Heart right ventricle (tissue), 2 donors: ENCODE data around the gene SRI.

- PRO-cap, 2 experiments, result no peak in any of the 2 experiments
Measured at GRCh38 chr7:77653592-77654125, 42.6 kb upstream of the RSBN1L start.

DNA sequence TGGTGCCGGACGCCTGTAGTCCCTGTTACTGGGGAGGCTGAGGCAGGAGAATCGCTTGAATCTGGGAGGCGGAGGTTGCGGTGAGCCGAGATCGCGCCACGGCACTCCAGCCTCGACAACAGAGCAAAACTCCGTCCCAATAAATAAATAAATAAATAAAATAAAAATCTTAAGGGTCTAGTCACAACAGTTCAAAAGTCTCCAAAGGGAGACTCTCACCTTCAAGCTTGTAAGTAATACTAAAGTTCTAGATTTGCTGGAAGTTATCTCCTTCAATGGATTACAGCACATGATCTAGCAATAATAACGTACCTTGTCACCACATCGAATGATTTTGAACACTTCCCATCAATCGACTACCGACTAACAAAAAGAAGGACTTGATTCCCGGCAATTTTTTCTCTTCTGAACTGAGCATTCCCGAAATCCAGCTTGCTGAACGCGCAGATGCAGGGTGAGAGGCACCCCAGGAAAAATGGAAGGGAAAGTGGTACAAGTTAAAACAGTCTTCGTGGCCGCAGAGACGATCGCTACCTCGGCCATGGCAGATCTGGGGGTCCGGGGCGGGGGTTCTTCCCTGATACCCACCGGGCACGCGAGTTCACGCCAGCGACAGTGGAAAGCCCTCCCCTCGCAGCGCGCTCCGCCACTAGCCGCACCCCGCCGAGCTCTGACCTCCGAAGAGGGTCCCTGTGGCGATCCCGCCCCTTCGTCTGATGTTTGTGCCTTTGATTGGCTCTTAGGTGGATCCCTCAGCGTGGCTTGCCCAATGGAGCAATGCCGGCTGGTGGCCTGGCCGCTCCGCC lies 472 bp upstream of the RSBN1L start:
- PRO-cap, 2 experiments, result peak in 2 of 2 experiments; most common minus-strand start position 651 of the sequence (in 1)

- PRO-cap, 2 experiments, result no peak in any of the 2 experiments
Measured at GRCh38 chr7:77766299-77766889, 31.8 kb downstream of the TMEM60 start.

GRCh38 chr7:77788529-77789230 lies 9.6 kb downstream of the TMEM60 start:
- PRO-cap, 2 experiments, result no peak in any of the 2 experiments

DNA sequence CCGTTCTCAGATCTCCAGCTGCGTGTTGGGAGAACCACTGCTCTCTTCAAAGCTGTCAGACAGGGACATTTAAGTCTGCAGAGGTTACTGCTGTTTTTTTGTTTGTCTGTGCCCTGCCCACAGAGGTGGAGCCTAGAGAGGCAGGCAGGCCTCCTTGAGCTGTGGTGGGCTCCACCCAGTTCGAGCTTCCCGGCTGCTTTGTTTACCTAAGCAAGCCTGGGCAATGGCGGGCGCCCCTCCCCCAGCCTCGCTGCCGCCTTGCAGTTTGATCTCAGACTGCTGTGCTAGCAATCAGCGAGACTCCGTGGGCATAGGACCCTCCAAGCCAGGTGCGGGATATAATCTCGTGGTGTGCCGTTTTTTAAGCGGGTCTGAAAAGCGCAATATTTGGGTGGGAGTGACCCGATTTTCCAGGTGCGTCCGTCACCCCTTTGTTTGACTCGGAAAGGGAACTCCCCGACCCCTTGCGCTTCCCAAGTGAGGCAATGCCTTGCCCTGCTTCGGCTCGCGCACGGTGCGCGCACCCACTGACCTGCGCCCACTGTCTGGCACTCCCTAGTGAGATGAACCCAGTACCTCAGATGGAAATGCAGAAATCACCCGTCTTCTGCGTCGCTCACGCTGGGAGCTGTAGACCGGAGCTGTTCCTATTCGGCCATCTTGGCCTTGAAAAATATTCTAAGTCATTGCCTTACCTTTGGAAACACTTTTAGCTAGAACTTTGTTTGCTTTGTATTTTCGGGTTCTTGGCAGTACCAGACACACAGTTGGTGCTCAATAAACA lies 218.1 kb downstream of the MAGI2 start:
- PRO-cap, 2 experiments, result no peak in any of the 2 experiments

DNA sequence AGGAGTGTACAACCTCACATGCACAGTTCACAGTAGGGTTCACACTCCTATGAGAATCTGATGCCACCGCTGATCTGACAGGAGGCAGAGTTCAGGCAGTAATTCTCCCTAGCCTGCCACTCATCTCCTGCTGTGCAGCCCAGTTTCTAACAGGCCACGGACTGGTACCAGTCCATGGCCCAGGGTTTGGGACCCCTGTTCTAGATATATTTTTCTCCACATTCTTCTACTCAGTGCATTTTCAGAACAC lies 119.0 kb downstream of the GNAT3 start:
- PRO-cap, 2 experiments, result no peak in any of the 2 experiments

DNA sequence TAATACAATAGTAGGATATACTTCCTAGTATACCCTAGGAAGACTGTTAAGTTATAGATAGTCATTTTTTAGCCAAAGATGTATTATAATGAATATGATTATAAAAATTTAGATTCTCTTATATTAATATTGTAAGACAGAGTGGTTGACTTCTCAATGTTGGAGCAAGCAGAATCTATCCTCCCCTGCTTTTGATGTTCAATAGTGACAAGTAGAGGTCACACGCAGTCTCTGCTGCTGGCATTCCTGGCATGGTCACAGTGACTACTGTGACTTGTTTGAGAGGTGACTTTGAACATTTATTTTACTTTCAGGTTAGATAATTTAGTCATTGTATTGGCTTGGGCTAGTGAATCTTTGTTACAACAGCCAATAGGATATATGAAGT lies 13.7 kb upstream of the CD36 start:
- PRO-cap, 2 experiments, result no peak in any of the 2 experiments

DNA sequence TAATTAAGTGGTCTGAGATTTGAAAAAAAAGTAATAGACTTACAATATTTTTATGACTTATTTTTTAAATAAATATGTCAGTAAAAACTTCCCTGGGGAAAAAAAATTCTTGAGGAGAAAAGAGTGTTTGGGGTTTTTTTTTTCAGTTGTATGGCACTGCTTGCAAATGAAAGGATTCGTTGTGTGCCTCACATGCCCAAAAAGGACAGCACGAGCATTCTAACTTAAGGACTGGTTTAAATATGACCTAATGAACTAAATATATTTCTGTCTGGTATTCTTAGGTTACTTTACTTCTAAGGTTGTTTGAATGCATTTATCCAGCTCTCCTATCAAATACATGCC lies 1.0 kb upstream of the CD36 start:
- PRO-cap, 2 experiments, result peak in 1 of 2 experiments; most common plus-strand start position 293 of the sequence (in 1); most common minus-strand start position 185 of the sequence (in 1)

DNA sequence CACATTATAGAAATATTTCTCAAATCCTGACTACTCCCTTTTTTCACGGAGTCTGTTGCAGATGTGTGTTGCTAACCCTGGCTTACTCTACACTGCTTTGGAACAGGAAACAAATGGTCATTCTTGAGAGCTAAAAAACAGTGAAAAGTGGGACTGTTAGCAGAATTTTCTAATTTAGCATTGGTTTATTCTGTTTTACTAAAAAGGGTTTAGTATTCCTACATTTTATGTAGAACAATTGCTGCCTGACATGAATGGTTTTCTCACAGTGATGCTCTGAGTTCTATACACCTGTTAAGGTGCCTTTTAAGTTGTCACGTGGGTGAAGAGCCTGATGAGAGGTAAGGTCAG lies 123.4 kb downstream of the SEMA3C start:
- PRO-cap, 2 experiments, result no peak in any of the 2 experiments

DNA sequence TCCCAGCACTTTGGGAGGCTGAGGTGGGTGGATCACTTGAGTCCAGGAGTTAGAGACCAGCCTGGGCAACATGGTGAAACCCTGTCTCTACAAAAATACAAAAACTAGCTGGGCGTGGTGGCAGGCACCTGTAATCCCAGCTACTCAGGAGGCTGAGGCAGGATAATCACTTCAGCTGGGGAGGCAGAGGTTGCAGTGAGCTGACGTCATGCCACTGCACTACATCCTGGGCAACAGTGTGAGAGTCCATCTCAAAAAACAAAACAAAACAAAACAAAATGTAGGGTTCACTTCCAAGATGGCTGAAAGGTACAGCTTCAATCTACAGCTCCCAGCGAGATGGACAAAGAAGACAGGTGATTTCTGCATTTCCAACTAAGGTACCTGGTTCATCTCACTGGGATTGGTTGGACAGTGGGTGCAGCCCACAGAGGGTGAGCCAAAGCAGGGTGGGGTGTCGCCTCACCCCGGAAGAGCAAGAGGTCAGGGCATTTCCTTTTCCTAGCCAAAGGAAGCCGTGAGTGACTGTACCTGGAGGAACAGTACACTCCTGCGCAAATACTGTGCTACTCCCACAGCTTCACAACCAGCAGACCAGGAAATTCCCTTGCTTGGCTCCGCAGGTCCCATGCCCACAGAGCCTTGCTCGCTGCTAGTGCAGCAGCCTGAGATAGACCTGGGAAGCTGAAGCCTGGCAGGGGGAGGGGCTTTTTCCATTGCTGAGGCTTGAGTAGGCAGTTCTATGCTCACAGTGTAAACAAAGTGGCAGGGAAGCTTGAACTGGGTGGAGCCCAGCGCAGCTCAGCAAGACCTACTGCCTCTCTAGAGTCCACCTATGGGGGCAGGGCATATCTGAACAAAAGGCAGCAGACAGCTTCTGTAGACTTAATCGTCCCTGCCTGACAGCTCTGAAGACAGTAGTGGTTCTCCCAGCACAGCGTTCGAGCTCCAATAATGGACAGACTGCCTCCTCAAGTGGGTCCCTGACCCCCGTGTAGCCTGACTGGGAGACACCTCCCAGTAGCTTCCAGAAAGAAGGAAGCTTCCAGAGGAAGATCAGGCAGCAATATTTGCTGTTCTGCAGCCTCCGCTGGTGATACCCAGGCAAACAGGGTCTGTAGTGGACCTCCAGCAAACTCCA lies 291.3 kb downstream of the HGF start:
- PRO-cap, 2 experiments, result no peak in any of the 2 experiments

GRCh38 chr7:83987940-83988283 lies 206.7 kb downstream of the SEMA3A start:
- PRO-cap, 2 experiments, result no peak in any of the 2 experiments

DNA sequence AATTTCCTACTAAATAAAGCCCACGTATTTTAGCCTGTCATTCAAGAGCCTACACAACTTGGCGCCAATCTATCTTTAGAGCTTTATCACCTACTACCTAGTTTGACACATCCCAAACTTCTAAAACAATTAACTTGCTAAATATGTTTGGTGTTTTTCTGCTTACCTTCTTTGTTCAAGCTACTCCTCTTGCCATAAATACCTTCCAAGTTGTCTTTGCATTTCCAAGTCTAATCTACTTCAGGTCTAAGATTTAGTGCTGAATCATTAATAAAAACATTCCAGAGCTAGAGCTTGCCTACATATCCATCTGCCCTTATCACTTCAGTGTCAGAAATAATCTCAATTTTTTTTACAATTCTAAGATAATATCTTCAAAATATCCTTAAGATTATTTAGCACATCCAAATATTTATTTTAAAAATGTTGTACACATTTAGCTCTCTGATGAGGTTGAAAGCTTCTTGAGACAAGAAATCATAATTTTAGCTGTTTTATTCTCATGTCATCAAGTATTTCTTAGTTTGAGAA lies 466.4 kb downstream of the SEMA3D start:
- PRO-cap, 2 experiments, result no peak in any of the 2 experiments

DNA sequence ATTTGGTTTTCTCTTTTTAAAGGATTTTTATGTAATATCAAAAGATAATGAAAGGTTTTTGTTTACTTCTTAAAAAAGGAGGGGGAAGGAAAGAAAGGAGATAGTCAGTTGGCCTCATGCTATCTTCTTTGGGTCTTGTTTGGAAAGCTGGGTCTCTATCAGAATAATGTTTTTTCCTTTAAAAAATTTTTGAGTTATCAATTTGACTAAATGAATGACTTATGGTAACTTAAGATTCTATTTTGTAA lies 242.2 kb downstream of the SEMA3D start:
- PRO-cap, 2 experiments, result no peak in any of the 2 experiments

DNA sequence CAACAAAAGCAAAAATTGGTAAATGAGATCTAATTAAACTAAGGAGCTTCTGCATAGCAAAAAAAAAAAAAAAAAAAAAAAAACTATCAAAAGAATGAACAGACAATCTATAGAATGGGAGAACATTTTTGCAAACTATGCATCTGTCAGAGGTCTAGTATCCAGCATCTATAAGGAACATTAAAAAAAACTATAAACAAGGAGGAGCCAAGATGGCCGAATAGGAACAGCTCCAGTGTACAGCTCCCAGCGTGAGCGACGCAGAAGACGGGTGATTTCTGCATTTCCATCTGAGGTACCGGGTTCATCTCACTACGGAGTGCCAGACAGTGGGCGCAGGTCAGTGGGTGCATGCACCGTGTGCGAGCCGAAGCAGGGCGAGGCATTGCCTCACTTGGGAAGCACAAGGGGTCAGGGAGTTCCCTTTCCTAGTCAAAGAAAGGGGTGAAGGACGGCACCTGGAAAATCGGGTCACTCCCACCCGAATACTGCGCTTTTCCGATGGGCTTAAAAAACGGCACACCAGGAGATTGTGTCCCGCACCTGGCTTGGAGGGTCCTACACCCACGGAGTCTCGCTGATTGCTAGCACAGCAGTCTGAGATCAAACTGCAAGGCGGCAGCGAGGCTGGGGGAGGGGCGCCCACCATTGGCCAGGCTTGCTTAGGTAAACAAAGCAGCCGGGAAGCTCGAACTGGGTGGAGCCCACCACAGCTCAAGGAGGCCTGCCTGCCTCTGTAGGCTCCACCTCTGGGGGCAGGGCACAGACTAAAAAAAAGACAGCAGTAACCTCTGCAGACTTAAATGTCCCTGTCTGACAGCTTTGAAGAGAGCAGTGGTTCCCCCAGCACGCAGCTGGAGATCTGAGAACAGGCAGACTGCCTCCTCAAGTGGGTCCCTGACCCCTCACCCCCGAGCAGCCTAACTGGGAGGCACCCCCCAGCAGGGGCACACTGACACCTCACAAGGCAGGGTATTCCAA lies 303.4 kb upstream of the GRM3 start:
- PRO-cap, 2 experiments, result no peak in any of the 2 experiments

DNA sequence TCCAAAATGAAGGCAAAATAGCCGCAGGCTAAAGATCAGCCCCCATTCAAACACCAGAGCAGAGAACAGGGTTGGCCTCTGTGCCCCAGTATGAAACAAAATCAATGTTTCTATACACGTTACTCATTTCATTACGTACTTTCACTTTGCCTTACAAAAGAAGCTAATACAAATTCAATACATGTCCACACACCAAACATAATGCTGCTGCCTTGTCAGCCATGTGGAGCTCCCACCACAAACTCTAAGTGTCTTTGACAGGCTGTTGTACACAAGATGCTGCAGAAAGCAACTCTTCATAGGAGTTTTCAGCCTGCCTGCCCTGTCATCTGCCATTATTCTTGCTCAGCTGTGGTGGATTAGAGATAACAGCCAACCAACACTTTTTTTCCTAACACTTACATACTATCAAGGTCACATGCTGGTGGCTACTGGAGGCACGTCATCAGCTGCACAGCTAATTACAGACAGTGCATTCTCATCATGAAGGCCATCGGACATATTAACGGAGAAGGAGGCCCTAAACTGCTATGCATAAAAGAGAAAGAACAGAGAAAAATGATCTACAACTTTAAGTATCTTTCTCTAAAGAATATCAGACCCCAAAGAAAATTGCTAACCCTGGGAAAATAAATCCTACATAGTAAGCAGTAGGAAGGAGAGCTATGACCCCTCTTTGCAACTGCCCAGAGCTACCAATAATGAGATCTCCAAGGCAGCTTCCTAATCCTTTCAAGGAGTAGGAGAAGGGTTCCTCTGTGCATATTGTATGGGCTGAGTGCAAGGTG lies 55.0 kb downstream of the ELAPOR2 start:
- PRO-cap, 2 experiments, result no peak in any of the 2 experiments

- PRO-cap, 2 experiments, result peak in 1 of 2 experiments; most common minus-strand start chr7:87152129 (in 1)
Measured at GRCh38 chr7:87151825-87152202, 439 bp upstream of the DMTF1 start.

DNA sequence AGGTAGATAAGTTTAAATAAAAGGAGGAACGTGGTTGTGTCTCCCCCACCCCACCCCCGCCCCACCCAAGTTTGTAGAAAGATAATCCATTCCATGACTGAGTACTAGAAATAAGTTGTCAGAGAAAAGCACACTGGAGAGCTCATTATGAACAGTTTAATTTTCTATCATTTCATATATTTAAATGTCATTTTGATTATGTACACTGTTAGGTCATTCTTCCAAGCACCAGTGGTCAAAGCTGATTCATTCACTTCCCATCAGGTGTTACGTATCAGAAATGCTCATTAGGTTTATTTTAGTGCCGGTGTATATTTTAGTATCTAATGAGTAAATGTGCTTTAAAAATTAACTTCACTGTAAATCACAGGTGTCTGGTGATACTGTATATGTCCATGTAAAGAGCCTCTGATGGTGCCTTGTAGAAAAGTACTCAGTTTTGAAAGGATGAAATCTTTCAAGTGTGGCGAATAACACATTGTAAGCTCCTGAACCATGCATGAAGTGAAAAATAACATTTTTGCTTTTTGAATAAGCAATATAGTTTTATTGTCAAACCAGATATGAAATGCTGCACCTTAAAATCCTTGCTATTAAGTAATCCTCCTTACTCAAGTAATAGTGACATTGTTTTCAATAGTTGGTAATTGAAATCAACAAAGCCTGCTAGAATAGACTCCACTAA lies 3.6 kb downstream of the DMTF1 start:
- PRO-cap, 2 experiments, result no peak in any of the 2 experiments

DNA sequence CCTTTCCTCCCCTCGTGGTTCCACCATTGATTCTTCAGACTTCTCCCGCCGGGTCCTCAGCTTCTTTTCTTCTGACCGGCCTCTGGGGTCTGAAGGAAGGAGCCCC lies 375 bp downstream of the DBF4 start:
- PRO-cap, 2 experiments, result peak in 1 of 2 experiments; most common plus-strand start position 26 of the sequence (in 1)

- PRO-cap, 2 experiments, result no peak in any of the 2 experiments
Measured at GRCh38 chr7:88200713-88201435, 19.0 kb downstream of the SRI start.

DNA sequence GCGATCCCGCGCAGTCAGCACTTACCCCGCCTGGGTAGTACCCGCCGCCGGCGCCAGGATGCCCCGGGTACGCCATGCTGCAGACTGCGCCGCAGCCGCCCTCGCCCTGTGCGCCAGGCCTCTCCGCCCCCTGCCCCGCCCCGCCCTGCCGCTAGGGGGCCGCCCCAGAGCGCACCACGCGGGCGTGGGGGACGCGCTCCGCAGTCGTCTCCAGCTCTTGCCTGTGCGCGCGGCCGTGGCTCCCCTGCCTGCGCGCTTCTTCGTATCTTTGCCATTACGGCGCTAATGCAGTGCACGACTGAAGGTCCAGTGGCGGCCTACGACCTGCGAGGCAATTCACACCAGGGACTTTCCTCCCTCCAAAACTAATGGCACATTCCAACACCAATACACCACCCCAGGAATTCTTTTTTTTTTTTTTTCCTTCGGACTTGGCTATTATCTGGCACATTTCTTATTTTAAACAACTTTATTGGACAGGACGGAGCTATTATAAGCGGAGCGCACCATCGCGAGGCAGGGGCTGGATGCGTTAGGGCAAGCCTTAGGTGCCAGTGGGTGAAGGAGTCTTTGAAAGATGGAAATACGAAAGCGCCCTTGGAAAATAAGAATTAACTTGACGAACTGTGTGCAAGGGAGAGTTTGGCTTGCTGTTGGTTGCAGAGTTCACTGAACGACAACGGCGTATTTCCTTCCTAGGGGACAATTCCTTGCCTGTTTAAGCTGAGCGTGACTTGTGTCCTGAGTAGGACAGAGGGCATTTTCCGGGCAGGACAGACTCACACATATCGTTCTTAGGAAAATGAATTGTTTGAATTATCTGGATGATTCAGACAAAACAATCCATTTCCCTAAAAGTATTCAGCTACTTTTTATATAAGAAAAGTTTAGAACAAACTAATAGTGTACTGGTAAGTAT lies at the start of gene SRI:
TSS of gene SRI (minus strand) at position 88 of the 919 bp plus-strand sequence.
- PRO-cap, 2 experiments, result peak in 2 of 2 experiments; most common plus-strand start position 203 of the sequence (in 1); most common minus-strand start position 86 of the sequence (in 2)